ENCODE data around the gene ZC3HAV1.

DNA sequence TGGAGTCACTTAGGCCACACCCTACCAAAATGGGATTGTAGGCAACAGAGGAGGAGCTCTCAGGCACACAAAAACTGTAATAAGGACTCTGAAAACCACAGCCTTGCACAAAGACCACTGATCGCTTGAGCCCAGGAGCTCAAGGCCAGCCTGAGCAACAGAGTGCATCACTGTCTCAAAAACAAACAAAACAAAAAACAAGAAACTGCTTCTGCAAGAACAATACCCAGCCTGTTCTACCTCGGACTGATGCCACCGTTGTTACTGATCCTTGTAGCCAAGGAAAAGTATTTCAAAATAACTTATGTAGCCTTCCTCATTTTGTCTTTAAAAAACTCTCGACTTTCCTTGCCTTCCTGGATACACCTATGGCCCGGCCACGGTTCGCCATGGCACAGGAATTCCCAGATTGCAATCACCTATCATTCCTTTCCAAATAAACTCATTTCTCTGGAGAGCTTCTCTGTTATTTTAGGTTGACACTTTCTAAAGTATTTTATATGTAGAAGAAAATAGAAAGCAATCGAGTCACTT is 35.3 kb downstream of the SVOPL start:
- PRO-cap = no peak
- RAMPAGE, long total RNA, 4 experiments = no peak in any of the 4 experiments

GRCh38 chr7:138886343-138886926 is 88.4 kb upstream of the ATP6V0A4 start:
- PRO-cap = no peak
- RAMPAGE, long total RNA, 4 experiments = no peak in any of the 4 experiments

- PRO-cap = no peak
- RAMPAGE, long total RNA, 4 experiments = no peak in any of the 4 experiments
Observed at GRCh38 chr7:139062199-139062896, 26.5 kb upstream of the ZC3HAV1L start.

DNA sequence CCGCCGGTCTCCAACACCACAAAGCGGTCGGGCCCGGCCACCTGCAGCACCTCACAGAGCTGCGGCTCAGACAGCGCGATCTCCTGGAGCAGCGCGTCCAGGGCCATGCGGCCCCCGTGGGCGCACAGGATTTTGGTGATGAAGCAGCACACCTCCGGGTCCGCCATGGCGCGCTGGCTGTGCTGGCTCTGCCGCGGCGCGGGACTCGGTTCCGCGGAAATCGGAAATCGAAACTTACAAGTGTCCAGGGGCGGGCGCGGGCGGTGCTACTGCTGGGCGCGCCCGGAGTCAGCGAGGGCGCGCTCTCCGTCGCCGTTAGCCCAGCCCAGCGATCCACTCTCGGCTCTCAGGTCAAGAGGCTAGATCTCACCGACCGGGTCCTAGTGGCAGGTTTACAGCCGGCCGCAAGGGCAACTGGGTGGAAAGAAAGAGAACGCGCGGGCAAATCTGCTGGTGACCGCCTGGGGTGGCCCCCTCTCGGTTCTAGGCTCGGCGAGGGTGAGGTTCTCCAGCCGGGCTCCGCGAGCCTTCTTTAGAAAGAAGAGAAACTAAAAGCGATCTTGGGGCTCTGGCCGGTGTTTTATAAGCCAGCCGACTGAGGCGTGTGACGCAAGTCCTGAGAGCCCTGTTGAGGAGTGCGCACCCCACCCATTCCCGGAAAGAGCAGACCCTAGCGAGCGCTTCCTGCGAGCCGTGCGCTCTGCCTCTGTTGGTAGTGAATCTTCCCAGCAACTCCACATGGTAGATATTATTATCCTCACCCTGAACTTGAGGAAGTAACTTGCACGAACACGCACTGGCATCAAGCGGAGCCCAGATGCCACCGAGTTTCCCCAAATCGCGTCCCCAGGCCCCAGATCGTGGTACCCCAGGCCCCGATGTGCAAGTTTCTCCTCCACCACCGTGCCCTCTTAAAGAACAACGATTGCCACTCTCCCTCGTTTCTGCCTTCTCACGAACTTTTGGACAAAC is at the start of gene ZC3HAV1:
TSS of gene ZC3HAV1 (minus strand) at position 556 of the 972 bp plus-strand sequence.
- PRO-cap = bidirectional peak, plus-strand start at position 315 of the sequence, minus-strand start at position 190 of the sequence; bidirectional peak, plus-strand start at position 612 of the sequence, minus-strand start at position 534 of the sequence; bidirectional peak, plus-strand start at position 765 of the sequence, minus-strand start at position 725 of the sequence
- RAMPAGE, long total RNA, 4 experiments = start-site peak on the minus strand in 3 of 4 experiments, centred at positions 191 to 555 of the sequence, 20 to 177 reads per replicate

GRCh38 chr7:139230518-139230938 is 509 bp upstream of the UBN2 start:
- PRO-cap = no peak
- RAMPAGE, long total RNA, 4 experiments = no peak in any of the 4 experiments

DNA sequence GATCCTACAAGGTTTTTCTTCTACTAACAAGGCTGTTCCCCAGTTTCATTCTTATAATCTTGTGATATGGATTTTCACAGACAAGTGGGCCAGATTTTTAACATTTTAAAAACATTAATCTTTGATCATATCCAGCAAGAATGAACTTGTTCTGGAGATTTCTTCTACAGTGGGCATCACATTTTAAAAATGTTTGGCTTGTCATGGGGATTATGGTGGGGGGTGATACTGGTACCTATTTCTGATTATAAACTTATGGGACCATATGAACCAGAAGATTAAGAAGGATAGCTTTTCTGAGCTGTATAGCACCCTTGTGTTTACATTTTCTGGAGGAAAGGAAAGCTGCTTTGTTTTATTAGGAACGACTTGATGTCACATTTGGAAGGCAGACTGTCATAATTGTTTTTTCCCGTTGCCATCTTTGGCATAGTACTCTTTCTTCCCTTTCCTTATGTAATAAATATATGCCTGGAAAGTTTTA is 9.9 kb downstream of the LUC7L2 start:
- PRO-cap = no peak
- RAMPAGE, long total RNA, 4 experiments = no peak in any of the 4 experiments

GRCh38 chr7:139483219-139483468 is 329 bp downstream of the KLRG2 start:
- PRO-cap = no peak
- RAMPAGE, long total RNA, 4 experiments = no peak in any of the 4 experiments

GRCh38 chr7:139616116-139617069 is 92.9 kb downstream of the CLEC2L start:
- PRO-cap = no peak
- RAMPAGE, long total RNA, 4 experiments = no peak in any of the 4 experiments

- PRO-cap = no peak
- RAMPAGE, long total RNA, 4 experiments = no peak in any of the 4 experiments
Observed at GRCh38 chr7:139643809-139644607, 120.5 kb downstream of the CLEC2L start.

- PRO-cap = no peak
- RAMPAGE, long total RNA, 4 experiments = no peak in any of the 4 experiments
Observed at GRCh38 chr7:139679974-139680610, 97.7 kb downstream of the HIPK2 start.

DNA sequence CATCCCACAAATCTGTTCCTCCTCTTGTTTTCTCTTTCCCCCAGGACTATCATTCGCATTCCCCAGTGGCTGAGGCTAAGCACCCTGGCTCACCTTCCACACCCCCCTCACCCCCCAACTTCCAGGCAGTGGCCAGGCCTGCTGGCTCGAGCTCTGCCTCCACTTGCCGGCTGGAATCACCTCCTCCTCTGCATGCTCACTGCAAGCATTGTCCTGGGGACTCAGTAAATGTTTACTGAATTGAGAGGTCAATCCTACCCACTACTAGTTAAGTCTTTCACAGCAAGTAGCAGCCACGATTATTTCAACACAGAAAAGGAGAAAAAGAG is 32.2 kb downstream of the HIPK2 start:
- PRO-cap = no peak
- RAMPAGE, long total RNA, 4 experiments = no peak in any of the 4 experiments

- PRO-cap = no peak
- RAMPAGE, long total RNA, 4 experiments = no peak in any of the 4 experiments
Observed at GRCh38 chr7:139772008-139772666, 5.7 kb downstream of the HIPK2 start.

- PRO-cap = no peak
- RAMPAGE, long total RNA, 4 experiments = no peak in any of the 4 experiments
Observed at GRCh38 chr7:139777413-139777578, 502 bp downstream of the HIPK2 start.

GRCh38 chr7:139875656-139876288 is 46.7 kb downstream of the TBXAS1 start:
- PRO-cap = no peak
- RAMPAGE, long total RNA, 4 experiments = no peak in any of the 4 experiments

GRCh38 chr7:140061786-140062448 is 834 bp downstream of the PARP12 start:
- PRO-cap = unidirectional peak, plus-strand start at chr7:140062246; unidirectional peak, plus-strand start at chr7:140062290
- RAMPAGE, long total RNA, 4 experiments = no peak in any of the 4 experiments

DNA sequence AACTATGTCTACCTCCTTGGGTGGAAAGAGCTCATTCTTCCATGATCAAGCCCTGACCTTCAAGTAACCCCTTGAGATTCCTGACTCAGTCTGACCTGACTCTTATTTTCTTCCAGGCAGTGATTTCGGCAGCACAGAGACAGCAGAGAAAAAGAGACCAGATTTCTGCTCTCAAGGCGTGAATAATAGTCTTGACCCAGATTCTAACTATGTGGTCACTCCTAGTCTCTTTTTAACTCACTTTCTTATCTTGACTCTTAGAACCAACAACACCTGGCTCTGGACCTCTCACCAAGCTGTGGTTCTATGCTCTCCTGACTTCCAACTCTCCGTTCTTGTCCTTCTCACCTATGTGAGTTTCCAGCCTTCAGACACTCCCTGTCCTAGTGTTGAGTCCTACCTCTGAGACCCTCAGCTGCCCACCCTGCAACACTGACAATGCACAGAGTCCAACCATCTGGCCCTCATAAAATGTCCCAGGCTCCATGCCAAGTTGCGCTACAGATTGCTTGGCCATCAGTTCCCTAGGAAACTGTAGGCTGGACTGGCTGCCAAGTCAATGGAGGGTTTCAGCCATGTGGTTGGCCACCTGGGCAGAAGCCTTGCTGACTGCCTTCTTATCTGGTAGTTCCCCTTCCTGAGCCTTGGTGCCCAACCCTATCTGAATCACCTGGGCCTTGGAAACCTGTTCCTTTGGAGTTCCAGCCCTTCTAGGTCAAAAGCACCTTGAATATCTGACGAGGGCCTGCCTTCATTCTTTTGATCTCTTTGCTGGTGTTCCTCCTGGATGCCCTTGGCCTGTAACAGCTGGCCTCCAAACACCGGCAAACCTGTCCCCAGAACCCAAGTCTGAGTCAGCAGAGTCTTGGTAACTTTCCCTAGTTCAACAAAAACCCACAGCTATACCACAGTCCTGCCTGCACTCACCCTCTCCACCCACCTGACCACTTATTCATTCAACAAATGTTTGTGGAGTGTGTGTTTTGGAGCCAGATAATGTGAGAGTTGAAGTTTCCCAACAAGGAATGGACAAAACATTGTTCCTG is 37.2 kb upstream of the KDM7A start:
- PRO-cap = no peak
- RAMPAGE, long total RNA, 4 experiments = no peak in any of the 4 experiments

- PRO-cap = no peak
- RAMPAGE, long total RNA, 4 experiments = no peak in any of the 4 experiments
Observed at GRCh38 chr7:140238512-140239292, 61.9 kb upstream of the KDM7A start.

DNA sequence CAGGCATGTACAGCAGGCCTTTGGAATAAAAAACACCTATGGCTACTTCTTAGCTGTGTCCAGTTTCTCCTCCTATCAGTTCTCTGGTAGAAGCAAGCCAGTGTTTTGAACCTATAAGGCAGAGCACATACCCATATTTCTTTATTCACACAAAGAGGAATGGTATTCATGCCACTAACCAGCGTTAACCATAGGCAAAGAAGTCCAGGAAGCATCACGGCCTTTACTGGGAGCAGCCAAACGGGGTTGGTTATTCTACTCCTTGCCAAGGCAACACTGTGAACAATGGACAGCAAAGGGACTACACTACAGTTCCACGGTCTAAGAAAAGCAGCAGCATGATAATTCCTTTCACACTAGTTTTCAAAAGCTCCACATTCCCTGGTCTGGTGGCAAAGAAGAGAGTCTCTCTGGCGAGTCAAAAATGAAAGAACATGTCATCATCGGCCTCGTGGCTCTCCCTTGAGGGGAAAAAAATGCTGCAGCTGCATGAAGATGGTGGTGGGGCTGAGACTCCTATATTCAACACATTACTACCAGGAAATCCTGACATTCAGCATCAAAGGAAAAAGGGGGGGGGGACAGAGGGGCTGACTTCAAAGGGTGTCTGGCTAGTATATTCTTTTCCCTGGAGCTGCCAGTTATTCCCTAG is 49.2 kb downstream of the SLC37A3 start:
- PRO-cap = no peak
- RAMPAGE, long total RNA, 4 experiments = no peak in any of the 4 experiments

- PRO-cap = no peak
- RAMPAGE, long total RNA, 4 experiments = no peak in any of the 4 experiments
Observed at GRCh38 chr7:140458626-140459369, 20.5 kb downstream of the MKRN1 start.

DNA sequence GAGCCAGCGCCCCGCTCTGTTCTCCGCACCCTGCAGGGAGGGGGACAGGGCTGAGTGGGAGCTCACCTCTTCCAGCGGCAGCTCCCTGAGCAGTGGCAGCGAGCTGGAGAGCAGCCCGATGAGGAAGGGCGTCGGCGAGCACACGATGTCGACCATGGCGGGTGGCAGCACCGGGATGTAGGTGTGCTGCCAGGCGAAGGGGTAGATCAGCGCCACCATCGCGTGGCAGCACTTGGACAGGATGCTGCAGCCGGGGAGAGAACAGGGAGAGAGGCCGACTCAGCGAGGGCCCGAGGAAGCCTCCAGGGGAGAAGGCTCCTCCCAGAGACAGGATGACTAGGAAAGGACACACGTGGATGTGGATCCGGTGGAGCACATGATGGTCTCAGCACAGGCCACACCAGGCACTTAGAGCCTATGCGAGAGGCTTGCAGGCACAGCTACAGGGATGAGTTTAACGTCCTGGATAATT is 48.0 kb upstream of the MKRN1 start:
- PRO-cap = unidirectional peak, minus-strand start at position 97 of the sequence; unidirectional peak, minus-strand start at position 331 of the sequence
- RAMPAGE, long total RNA, 4 experiments = start-site peak on the minus strand in 3 of 4 experiments, centred at positions 257 to 264 of the sequence, 23 to 80 reads per replicate